RPMI7951 (cell line): ENCODE data around the genes INPP5A and CFAP46.

DNA sequence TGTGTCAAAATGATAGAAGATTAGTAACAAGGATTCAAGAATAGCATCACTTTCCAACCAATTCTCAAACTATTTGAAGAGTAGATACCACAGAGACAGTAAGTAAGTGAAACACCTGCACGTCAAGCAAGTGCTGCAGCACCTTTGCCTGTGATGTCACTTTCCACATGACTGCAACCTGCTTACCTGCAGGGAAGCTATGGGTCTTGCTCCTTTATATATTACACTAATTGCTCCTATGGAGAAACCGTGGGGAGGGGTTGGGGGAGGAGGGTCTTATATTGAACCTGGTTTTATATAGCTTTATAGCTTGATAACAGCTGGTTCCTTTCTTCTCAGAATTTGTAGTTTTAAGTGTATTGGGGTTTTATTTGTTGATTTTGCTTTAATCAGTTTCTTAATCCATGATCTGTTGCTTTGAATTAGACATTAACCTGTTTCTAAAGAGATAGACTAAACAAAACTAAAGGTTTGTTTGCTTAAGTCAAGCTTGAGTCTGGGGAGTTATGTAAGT lies 5.2 kb downstream of the PPP2R2D start:
- RAMPAGE, long total RNA = no peak

GRCh38 chr10:131912573-131913100 lies 11.8 kb downstream of the PPP2R2D start:
- RAMPAGE, long total RNA = no peak

DNA sequence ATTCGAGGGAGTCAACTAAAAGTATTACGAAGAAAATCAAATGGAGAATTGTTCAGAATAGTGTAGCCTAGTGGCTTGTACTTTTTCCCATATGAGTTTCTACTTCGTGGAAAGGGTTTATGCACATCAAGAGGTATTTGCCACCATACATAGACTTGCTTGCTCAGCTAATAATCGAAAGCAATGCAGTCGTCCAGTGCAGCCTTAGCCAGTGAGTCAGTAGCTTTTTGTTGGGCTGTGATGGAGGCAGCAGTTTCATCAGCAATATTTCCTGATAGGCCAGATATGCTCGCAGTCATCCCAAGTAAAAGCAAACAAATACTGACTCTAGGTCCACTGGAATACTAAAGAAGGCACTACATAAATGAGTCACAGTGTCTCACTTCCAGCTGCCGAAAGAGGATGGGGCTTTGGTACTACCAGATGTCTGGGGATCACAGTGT lies 2.0 kb upstream of the BNIP3 start:
- RAMPAGE, long total RNA = no peak

- RAMPAGE, long total RNA = no peak
These were observed 12.0 kb upstream of the LRRC27 start for GRCh38 chr10:132320028-132320449.

- RAMPAGE, long total RNA = no peak
These were observed 21.7 kb upstream of the PWWP2B start for GRCh38 chr10:132375023-132375979.

DNA sequence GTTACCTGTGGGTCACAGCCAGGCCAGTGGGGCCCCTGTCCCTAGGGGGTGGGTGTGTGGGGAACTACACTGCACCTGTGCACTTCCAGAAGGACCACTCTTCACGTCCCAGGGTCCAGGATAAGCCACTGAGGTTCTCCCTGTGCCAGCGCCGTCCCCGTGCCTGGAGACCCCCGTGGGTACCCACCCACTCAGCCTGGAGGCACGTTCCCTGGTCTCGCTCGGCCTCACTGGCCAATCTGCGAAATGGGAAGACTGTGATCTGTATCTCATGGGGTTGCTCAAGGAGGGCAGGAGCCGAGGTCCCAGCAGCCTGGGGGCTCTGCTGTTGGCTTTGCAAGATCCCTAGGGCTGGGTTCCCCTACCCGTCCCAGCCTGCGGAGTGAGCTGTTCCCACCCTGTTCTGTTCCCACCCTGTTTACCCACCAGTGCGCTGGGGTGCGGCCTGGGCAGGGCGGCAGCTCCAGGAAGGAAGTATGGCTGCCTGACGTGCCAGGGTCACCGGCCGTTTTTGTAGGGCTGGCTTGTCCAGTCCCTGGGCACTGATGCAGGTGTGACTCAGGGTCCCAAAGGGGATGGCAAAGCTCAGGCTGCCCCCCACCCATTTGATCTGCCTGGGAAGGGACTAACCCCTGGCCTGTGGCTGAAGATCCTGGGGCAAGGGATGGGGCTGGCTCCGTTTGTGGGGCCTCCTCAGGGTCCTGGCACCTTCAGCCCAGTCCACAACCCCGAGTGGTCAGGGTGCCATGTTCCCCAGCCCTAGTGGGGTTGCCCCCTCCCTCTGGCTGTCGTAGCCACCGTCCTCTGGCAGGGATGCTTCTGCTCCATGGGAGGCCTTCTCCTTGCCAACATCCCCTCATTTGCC lies 4.8 kb downstream of the PWWP2B start:
- RAMPAGE, long total RNA = no peak

DNA sequence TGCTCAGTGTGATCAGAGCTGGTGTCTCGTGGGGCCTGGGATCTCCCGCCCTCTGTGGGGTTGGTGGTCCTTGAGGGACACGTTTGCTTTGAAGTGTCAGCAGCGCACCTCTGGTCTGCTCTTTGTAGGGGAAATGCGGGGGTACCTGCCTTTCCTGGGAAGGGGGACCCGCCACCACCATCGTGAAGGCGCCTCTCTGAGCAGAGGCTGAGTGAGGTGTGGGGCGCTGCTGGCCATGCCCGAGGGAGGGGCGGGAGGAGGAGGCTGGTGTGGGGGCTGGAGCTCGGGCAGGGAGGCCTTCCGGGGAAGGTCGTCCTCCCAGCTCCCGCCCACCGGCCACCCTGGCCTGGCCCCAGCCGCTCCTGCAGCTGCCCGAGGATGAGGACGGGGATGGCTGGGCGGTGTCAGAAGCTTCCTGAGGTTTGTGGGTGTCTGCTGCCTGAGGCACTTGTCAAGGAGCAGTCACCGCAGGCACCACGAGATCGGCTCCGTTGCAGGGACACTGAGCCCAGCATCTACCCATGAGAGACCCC lies 11.3 kb downstream of the PWWP2B start:
- RAMPAGE, long total RNA = no peak

DNA sequence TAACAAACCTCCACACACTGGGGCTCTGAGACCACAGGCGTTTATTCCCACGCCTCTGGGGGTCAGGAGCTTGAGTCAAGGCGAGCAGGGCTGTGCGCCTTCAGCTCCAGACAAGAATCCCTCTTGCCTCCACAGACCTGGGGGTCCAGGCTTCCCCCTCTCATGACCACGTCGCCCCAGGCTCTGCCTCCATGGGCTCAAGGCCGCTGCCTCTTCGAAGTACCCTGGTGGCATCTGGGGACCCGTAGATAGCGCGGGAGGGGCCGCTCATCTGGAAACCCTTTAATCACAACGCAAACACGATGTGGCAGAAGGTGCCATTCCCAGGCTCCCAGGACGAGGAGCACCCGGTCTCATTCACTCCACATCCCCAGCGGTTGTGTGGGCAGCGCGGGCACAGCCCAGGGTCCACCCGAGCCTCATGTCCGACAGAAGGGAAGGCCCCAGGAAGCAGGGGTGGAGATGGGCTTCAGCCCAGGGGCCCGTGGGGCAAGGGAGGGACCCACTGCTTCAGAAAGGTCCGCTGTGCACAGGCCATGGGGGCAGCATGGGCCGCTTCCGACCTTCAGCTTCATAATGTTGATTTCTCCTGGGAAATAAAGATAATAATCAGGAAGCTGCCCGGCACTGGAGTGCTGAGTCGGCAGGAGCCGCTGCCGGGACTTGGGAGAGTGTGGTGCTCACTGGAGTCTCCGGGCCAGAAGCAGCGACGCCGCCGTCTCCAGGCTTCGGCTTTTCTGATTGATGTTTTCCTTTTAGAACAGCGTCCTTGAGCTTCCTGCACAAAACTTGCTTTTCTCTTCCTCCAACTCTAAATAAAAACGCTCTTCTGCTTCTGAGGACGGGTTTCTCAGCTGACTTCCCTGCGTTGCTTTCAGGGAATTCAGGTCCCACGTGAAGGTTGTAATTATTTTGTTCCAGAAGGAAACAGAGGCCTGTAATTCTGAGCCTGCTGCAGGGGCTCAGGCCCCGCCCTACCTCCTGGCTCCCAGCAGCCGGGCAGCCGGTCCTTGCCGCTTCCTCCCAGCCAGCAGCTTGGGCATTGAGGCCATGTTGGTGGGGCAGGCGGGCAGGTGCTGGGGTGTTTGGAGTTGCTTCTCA lies 14.4 kb downstream of the PWWP2B start:
- RAMPAGE, long total RNA = no peak

- RAMPAGE, long total RNA = no peak
These were observed 23.2 kb downstream of the PWWP2B start for GRCh38 chr10:132420284-132420443.

- RAMPAGE, long total RNA = no peak
These were observed 70.2 kb downstream of the PWWP2B start for GRCh38 chr10:132467136-132467636.

- RAMPAGE, long total RNA = no peak
These were observed at the start of gene INPP5A for GRCh38 chr10:132537674-132537972. INPP5A (plus strand) TSS chr10:132537787.

- RAMPAGE, long total RNA = no peak
These were observed 7.1 kb downstream of the INPP5A start for GRCh38 chr10:132544664-132545200.

- RAMPAGE, long total RNA = no peak
These were observed 8.0 kb downstream of the INPP5A start for GRCh38 chr10:132545535-132546111.

DNA sequence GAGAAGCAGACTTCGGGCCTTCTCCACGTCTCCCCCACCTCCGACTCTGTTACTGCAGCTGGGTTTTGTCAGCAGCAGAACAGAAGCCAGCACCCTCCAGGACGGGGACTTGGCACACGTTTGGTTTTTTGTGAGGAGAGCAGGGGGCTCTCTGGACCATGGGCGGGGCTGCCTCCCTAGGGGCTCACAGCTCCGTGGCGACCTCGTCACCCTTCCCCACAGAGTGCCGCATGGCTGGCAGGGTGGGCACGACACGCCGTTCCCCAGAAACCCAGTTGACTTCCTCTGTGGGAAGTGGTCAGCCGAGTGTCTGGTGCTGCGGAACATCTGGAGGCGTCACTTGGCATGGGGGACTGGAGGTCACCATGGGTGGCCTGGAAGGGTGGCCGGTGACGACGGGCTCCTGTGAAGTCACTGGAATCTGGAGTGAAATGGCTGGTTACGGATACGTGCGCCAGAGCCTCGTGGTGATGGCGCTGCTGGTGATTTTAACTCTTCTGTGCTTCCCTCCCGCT lies 48.7 kb downstream of the INPP5A start:
- RAMPAGE, long total RNA = no peak

- RAMPAGE, long total RNA = no peak
These were observed 61.7 kb downstream of the INPP5A start for GRCh38 chr10:132599264-132599754.

- RAMPAGE, long total RNA = no peak
These were observed at the start of gene CFAP46 for GRCh38 chr10:132942008-132943165. CFAP46 (minus strand) TSS chr10:132942570.

- RAMPAGE, long total RNA = no peak
These were observed 8.3 kb upstream of the KNDC1 start for GRCh38 chr10:133151585-133152174.

- RAMPAGE, long total RNA = no peak
These were observed 9.5 kb downstream of the ADAM8 start for GRCh38 chr10:133267009-133267699.

- RAMPAGE, long total RNA = no peak
These were observed 12.4 kb downstream of the CALY start for GRCh38 chr10:133324170-133324846.

- RAMPAGE, long total RNA = no peak
These were observed 1.9 kb downstream of the CALY start for GRCh38 chr10:133334561-133335341.